AG10803 (cell line): Measurements from ENCODE around the gene ENTPD8.

GRCh38 chr9:137295069-137295691 lies 6.9 kb downstream of the NRARP start:
- RRBS = 2% methylated on average over 43 of the region's 67 CpGs

DNA sequence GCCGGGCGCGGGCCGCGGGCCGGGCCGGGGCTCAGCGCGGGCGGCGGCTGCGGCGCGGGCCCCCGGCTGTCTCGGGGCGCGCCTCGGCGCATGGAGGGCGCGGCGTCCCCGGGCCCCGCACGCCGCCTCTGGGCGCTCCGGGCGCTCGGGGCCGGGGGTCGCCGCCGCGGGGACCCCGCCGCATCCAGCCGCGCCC lies 238 bp downstream of the NRARP start:
- RRBS = 2% methylated on average over 27 of the region's 40 CpGs

DNA sequence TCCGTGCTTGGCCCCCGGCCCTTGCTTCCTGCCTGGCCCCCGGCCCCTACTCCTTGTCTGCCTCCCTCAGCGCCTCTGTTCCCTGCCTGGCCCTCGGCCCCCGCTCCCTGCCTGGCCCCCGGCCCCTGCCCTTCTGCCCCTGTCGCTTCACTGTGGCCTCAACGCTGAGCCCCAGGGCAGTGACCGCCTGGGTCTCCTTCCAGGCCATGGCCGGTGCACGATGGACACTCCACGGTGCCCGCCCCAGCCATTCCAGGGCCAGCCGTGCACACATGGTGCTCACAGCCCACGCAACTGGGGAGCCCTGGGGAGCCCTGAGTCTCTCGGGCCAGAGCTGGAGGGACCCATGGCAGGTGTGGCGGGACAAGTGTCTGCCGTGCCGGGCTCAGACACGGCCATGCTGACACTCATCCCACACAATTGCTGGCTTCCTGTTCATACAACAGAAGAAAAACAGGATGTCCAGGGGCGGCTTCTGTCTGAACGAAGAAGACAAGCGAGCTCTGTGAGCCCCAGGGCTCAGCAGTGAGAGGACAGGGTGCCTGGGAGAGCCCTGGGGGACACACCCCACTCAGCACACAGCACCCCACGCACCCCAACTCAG lies 35.8 kb downstream of the EXD3 start:
- RRBS = 73% methylated on average over 8 of the region's 25 CpGs

- RRBS = 76% methylated on average over 20 of the region's 99 CpGs
These were observed 5.6 kb downstream of the EXD3 start for GRCh38 chr9:137417152-137418031.

DNA sequence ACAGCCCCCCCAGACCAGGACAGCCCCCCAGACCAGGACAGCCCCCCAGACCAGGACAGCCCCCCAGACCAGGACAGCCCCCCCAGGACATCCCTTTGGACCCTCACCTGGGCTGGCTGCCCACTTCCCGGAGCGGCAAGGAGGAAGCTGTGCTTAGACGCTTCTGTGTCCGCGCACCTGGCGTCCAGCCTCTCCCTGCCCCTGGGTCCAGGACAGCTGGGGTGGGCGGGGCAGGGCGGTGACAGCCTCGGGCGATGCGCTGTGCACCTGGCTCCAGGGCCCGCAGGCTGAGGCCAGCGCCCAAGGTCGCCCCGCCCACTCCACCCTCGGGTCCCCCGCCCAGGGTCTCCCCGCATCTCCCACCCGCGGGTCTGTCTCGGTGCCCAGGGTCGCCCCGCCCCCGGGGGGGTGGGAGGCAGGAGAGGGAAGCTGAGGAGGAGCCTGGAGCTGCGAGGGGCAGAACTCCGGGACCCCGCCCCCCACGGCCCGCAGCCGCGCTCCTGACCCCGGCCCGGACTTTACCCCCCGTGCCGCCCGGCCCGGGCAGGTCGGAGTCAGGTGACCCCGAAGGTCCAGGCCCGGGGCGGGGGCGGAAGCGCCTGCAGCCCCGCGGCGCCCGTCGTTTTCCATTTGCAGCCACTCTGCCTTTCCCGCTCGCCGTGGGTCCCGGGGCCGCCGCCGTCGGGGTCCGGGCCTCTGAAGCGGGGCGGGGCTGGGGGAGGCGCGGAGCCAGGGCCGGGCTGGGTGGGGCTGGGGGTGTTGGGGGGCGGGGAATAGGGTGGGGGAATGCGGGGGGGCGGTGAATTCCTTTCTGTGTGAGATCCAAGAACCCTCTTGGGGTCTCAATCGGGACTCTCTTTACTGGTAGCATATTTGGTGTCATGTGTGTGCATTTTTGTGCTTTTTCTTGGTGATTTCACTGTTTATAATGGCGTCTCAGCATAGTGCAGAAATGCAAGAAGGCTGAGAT lies at the start of gene ENTPD8:
Gene ENTPD8, minus strand, starts transcription at position 179 of the 970 bp plus-strand sequence.
- RRBS = 3% methylated on average over 26 of the region's 67 CpGs

GRCh38 chr9:137446566-137447674 lies 5.8 kb upstream of the ENTPD8 start:
- RRBS = 44% methylated on average over 3 of the region's 36 CpGs

- RRBS = 94% methylated on average over 6 of the region's 18 CpGs
These were observed 6.7 kb downstream of the NSMF start for GRCh38 chr9:137452211-137452968.

DNA sequence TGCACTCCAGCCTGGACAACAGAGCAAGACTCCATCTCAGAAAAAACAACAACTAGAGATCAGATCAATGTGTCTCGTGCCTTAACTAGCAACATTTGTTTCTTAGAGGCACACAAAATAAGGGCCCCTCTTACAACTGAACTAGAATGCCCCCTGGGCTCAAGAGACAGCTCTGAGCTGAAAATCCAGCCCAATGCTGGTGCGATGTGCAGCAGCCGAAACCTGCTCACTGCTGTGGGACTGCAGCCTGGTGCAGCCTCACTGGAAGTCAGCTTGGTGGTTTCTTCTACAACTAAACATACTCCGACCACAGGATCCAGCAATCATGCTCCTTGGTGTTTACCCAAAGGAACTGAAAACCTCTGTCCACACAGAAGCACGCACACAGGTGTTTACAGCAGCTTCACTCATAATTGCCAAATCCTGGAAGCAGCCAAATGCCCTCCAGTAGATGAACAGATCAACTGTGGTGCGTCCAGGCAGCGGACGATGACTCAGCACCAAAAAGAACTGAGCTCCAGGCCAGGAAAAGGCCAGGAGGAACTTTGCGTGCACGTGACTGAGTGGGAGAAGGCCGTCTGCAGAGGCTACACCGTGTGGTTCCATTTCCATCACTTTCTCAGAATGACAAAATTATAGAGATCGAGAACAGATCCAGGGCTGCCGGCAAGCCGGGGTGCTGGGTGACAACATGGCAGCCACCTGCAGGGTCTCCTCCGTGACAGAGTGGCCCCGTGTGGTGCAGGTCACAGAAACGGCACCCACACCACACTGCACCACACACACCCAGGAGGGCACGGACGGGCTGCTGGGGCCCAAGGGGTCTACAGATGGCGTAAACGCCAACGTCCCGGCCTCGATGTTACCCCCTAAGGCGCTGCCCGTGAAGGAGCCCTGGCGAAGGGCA lies 23.0 kb upstream of the NSMF start:
- RRBS = no CpG with 5 or more reads among the region's 28 CpGs

- RRBS = no CpG with 5 or more reads among the region's 11 CpGs
These were observed 15.4 kb downstream of the PNPLA7 start for GRCh38 chr9:137534740-137535283.

- RRBS = no CpG with 5 or more reads among the region's 17 CpGs
These were observed 768 bp downstream of the MRPL41 start for GRCh38 chr9:137552397-137552897.

DNA sequence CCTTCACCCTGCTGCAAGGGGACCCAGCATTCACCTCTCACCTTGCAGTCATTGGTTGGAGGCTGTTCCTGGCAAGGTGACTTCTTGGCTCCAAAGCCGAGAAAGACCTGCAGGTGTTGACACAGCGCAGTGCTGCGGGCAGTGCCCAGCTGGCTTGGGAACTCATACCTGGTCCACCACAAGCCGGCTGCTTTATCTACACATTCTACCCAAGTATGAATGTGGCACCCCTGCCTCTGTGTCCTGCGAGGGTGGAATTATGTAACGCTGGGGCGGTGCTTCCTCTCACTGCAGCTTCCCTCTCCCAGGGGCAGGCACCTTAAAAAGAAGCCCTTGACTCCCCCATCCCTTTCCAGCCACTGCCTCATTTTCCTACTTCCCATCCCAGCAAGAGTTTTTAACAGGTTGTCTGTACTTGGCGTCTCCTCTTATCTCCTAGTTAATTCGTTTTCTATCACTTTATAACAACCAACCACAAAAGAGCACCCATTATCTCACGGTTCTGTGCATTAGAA lies 2.5 kb upstream of the ZMYND19 start:
- RRBS = no CpG with 5 or more reads among the region's 10 CpGs

GRCh38 chr9:137614018-137614863 lies 4.6 kb upstream of the EHMT1 start:
- RRBS = 88% methylated on average over 1 of the region's 36 CpGs

- RRBS = no CpG with 5 or more reads among the region's 26 CpGs
These were observed 51.7 kb downstream of the EHMT1 start for GRCh38 chr9:137670256-137671195.

DNA sequence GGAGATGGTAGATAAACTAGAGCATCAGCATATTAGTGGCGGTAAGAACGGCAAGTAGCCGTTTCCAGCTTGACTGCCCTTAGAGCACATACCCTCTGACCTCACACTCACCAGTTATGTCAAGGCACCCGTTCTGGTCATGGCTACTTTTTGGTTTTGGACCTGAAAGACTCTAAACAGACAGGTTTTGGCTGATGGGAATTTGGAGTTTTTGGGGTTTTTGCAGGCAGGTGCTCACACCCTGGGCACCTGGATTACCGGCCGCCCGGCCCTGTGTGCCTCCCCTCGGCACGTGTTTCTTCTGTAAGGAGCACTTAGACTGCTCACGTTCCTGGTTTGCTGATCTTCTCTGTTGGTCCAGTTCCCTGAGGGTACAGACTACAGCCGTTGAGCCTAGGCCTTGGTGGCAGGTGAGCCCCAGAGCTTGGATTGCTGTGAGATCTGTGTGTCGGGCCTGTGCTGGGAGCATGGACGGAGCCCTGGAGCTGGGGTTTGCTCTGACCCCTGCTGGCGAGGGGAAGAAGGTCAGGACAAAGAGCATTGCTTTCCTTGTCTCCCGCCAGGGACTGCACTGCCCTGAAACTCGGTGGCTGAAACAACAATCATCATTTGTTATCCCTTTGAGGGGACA lies 76.2 kb downstream of the EHMT1 start:
- RRBS = no CpG with 5 or more reads among the region's 16 CpGs

DNA sequence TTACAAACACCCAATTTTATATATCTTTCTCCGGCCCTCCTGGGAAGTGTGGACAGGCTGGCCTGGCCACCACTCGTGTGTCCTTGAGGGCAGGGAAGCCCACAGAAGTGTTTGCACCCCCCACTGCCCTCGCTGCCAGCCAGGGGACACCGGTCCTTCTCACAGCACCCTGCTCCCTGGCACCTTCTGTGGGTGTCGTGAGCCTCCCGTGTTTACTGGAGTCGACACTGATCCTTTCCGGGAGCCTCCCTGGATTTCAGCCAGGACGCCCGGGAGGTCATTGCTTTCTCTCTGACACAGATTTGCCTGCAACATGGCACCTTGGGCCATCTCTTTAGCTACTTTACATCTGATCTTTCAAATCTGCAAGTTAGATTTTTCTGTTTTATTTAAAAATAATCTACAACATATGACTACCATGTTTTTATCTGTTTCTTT lies 120.4 kb upstream of the CACNA1B start:
- RRBS = 48% methylated on average over 4 of the region's 10 CpGs

DNA sequence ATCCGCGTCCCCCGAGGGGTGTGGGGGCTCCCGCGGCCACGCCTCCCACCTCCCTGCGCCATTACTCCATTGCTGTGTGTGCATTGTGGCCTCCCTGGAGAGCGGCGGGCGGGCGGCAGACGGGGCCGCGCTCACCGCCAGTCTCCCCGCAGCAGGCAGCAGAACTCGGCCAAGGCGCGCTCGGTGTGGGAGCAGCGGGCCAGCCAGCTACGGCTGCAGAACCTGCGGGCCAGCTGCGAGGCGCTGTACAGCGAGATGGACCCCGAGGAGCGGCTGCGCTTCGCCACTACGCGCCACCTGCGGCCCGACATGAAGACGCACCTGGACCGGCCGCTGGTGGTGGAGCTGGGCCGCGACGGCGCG lies 145.3 kb downstream of the CACNA1B start:
- RRBS = no CpG with 5 or more reads among the region's 42 CpGs